Ureter (tissue), 1 donor: ENCODE measurements around the gene PAIP2B.

- PRO-cap, result no peak
Measured at GRCh38 chr2:69650246-69650843, 6.8 kb upstream of the AAK1 start.

DNA sequence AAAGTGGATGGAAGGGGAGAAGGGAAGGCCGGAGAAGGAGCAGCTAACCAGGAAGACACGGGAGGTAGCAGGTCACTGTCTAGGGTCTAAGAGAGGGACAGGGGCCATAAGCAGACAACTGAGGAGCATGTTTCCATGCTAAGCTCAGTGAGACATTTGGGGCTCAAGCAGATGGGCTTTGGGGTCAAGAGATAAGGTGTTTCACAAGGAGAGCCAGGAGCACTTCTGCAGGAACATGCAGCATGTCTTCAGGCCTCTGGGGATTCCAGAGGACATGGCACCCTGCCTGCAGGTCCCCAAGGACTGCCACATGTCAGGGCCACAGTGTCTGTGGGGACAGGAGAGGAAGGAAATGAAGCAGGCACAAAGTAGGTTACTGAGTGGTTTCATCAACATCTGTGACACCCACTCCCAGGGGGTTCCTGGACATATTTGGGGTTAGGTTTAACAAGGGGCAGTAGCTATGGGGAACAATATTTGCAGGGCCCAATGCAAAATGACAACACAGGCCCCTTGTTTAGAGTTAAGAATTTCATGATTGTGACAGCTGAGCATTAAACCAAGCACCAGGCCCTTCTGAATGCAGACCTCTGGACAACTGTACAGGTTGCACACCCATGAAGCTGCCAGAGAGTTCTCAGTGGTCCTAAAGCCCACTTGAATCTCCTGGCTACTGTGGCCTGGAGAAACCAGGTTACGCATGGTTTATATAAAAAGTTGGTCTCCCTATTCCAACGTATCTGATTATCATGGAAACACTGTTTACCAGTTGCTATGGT lies 48.4 kb upstream of the ANXA4 start:
- PRO-cap, result no peak

- PRO-cap, result no peak
Measured at GRCh38 chr2:69769983-69770788, 28.3 kb downstream of the ANXA4 start.

DNA sequence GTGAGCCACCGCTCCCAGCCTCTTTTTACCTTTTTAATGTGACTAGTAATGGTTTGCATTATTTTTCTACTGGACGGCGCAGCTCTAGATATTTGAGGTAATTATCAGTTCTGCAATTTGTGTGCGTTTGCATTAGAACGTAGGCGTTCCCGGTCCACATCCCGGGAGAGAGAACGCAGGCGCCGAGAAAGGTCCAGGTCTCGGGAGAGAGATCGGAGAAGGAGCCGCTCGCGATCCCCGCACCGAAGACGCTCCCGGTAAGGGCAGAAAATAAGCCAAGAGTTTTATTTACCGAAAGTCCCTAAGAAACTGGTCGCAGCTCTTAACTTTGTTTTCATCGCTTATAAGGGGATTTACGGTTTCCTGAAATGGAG lies 1.2 kb downstream of the SNRNP27 start:
- PRO-cap, result no peak

DNA sequence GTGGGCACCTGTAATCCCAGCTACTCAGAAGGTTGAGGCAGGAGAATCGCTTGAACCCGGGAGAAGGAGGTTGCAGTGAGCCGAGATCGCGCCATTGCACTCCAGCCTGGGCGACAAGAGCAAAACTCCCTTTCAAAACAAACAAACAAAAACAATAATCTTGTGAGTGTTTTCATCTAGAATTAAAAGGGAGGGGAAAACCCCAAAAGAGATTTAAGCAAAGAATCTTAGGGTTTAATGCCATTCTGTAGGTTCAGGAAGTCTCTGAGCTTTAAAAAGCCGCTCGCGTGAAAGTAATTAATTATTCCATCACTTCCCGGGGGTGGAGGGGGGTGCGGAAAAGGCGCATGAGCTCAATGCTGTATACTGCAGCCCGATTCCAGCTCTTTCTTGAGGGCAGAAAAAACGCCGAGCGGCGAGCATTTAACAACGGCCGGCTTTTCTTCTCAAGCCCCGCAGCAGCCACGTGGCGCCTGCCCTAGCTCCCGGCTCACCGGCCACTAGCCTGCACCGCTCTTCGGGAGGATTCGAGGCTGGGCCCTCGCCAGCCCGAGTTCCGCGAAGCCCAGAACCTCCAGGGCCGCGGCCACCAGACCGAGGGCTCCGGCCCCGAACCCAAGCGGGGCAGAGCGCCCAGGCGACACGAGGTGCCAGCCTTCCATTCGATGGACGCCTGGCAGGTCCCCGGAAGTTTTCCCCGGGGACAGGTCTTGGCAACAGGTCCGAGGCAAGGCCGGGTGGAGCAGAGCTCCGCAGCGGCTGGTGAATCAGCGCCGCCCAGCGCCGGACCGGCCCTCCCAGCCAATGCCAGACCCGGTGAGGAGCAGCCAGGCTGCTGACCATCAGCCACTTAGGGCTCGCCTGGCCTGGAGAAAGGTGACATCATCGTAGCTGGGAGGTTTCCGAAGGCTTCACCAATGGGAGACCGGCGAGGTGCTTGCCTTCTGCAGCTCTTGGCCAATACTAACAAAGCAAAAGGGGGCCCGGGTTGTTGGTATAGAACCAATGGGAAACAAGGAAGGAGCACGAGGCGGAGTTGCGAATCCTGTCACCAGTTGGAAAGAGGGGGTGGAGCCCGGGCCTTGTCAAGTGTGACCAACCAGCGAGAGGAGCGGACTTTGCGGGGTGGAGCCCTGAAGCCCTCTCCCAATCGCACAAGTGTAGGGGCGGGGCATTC lies 699 bp upstream of the MXD1 start:
- PRO-cap, result unidirectional peak, minus-strand start at position 806 of the sequence; bidirectional peak, plus-strand start outside the sequence, minus-strand start at position 1,109 of the sequence

DNA sequence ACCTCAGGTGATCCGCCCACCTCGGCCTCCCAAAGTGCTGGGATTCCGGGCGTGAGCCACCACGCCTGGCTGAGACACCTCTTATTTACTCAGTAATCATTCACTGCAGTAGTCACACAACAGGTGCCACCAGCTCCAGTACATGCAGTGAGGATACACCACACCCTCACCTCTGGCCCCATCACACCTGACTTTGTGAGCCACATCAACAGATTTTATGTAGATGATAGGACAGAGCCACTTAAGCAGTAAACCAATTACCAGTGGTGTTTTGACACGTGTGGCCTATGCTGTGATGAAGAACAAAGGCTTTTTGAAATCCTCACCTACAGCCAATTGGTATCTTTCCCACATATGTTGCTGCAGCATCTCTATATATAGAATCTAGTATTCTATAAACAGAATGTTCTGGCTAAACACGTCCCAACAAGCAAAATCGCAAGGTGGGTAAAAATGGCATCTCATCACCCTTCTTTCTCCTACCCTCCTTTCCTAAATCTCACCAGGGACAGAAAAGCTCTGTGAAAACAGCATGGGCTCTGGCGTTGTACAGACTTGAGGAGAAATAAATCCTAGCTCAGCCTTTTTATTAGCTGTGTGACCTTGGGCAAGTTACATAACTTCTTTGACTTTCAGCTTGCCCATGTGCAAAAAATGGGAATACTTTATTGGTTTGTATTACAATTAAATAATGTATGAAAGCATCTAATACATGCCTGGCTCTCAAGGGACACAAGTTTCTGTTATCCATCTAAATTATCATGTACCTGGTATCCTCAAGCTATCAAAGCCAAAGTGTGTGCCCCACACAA lies 42.4 kb upstream of the PCBP1 start:
- PRO-cap, result no peak

- PRO-cap, result bidirectional peak, plus-strand start at chr2:70087723, minus-strand start at chr2:70087623
Measured at GRCh38 chr2:70087543-70088568, 579 bp downstream of the PCBP1 start.

- PRO-cap, result no peak
Measured at GRCh38 chr2:70141020-70141157, 49.9 kb downstream of the C2orf42 start.

DNA sequence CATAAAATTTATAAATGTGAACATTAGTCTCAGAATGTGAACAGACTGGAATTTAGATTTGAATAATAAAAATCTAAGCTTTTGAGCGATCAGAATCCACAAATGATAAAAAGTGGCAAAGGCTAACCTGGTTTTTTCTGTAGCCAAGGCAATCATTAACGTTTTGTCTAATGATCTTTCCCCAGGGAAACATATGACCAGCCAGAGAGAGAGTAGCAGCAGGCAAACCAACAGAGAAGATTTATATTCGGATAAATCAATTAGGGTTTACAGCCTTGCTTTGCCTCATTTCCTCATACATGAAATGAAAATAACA lies 14.6 kb downstream of the TIA1 start:
- PRO-cap, result no peak

DNA sequence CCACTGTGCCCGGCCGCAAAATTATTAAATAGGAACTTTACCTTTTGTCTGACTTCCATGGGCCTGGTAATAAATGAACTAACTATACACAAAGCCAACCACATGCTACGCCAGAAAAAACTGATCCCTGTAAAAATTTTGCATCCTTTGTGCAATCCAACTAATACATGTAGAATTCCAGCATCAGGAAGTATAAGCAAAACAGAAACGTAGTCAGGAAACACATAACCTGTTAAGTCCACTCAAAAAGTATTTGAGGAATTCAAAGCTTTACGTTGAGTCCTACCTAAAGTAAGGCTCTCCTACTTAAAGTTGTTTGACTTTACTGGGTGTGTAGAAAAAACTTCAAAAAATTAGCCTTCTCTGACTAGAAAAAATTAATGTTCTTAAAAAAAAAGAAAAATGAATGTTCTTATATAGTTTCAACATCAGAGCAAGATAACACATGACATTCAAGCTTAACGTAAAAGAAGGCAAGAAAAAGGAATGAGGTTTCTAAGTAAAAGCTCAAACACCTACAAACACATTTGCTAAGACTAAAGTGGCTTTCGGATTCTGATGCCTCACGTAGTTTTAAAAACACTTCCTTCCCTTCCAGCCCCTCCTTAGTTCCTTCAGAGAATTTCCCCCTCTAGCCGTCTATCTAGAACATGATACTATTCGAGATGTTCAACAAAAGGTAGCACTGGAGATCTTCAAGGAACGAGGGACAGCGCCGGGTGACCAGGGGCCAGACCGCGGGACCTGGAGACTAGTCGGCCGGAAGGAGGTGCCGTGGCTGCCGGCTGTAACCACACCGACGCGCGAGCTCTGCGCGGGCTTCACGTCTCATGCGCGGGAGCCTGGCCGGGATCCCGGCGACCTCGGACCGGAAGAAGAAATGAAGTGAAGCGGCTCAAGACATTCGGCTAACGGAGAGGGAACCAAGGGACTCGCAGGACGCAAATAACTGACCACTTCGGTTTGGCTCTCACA lies 619 bp downstream of the SNRPG start:
- PRO-cap, result bidirectional peak, plus-strand start at position 849 of the sequence, minus-strand start at position 814 of the sequence

- PRO-cap, result no peak
Measured at GRCh38 chr2:70328770-70329582, 27.1 kb upstream of the FAM136A start.

DNA sequence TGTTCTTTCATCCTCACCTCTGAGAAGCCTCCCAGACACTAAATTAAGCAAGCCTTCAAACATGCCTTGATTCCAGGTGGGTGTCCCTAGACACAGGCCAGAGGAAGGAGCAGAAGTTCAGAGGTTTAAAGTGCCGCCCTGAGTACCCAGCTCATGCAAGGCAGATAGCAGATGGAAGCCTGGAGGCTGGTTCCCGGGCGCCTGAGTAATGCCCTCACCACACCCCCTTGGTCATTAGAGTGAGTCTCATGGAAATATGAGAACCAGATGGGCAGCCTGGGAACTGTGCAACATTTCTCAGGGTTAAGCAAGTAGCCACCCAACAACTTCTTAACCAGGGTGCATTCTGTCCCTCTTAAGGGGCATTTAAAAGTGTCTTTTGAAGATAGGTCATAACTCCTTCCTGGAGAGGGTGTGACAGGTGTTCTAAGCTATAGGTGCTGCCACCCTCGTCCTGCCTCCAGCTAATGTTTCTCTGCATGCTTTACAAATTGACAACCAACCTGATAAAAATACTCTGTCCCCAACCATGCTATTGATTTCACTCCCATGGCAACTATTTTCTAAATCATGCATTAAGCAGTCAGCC lies 44.0 kb downstream of the TGFA start:
- PRO-cap, result no peak

DNA sequence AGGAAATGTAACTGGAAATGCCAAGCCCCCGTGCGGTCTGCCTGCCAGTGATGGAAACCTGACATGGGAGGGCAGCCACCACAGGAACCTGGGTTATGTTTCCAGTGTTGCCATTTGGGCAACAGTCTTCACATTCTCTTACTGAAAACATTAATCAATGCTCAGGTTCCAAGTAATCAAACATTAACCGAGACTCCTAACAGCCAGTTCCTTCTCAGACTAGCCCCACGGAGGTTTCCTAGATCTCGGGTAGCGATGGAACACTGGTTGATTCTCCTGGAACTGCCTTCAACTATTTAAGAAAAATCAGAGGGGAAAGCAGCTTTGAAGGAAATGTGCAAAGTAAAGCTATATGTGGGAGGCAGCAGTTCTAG lies 2.4 kb downstream of the TGFA start:
- PRO-cap, result no peak

- PRO-cap, result no peak
Measured at GRCh38 chr2:70901808-70902422, 1.5 kb downstream of the VAX2 start.

DNA sequence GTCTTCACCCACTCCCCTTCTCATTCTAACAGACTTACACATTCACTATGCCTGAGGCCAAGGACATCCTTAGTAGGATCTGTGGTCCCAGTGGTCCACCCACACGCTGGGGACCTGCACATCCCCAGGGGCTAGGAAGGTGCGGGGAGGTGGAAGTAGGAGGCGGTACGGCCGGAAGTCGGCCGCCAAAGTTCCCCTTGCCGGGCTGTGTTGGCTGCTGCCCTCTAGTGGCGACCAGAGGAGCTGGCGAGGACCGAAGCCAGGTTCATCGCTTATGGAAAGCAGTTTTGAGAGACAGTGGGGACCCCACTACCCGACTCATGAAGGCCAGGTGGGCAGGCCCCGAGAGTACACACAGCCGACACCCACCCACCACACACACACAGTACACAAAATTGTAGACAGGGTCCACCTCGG lies 6.4 kb upstream of the TEX261 start:
- PRO-cap, result no peak

DNA sequence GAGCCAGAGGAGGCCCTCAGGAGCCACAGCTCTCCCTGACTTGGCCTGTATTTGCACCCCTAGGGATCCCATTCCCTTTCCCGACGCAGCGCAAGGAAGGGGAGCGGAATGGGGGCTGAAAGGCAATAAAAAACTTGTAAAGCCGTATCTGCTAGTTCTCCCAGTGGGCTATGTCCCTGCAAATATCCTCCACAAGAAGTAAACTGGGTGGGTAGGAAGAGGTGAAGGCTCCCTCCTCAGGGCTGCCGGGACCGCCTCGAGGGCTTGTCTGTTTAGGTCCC lies 723 bp upstream of the NAGK start:
- PRO-cap, result no peak

- PRO-cap, result bidirectional peak, plus-strand start at chr2:71157495, minus-strand start at chr2:71157237
Measured at GRCh38 chr2:71157131-71157720, 26.8 kb downstream of the MPHOSPH10 start.

DNA sequence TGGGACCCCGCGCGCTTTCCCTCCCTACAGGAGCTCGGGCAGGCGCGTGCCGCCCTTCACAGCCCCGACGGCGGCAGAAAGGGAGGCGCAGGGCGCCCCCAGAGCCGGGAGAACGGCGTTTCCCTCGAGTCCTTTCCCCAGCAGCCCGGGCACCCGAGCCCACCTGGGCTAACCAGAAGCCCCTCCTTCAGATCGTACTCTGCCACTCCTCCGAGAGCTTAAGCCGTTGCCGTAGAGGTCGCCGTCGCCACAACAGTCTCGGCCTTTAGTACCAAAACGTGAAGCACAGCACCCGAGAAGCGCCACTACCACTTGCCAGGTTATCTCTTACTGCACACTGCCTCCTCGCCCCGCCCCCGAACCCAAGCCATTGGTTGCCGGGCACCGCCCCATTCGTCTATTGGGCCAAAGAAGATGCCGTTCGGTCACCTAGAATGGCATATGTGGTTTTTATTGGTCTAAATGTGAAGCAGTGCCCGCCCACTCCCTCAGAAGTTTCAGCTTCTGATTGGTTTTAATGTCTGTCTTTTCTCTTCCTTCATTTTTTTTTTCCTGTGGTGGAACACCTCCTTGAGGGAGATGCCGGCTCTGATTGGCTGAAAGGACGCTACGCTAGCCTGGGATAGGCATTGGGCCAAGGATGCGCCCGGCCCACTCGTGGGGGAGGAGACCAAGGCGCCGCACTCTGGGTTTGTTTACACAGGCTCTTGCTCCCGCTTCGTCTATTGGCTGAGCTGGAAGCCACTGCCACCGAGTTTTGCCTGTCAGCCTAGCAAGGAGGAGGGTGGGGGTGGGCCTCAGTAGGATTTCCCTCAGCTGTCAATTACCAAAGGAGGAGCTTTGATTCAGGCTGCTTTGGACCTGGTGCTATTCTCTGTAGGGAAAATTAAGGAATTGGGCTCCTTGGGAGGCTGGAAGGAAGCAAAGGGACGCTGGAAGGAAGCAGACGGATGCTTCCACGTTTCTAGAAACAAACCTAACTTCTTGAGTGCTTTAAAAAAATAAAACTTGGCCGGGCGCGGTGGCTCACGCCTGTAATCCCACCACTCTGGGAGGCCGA lies at the start of gene PAIP2B:
Gene PAIP2B, minus strand, starts transcription at position 339 of the 1,060 bp plus-strand sequence.
- PRO-cap, result bidirectional peak, plus-strand start at position 658 of the sequence, minus-strand start at position 319 of the sequence

DNA sequence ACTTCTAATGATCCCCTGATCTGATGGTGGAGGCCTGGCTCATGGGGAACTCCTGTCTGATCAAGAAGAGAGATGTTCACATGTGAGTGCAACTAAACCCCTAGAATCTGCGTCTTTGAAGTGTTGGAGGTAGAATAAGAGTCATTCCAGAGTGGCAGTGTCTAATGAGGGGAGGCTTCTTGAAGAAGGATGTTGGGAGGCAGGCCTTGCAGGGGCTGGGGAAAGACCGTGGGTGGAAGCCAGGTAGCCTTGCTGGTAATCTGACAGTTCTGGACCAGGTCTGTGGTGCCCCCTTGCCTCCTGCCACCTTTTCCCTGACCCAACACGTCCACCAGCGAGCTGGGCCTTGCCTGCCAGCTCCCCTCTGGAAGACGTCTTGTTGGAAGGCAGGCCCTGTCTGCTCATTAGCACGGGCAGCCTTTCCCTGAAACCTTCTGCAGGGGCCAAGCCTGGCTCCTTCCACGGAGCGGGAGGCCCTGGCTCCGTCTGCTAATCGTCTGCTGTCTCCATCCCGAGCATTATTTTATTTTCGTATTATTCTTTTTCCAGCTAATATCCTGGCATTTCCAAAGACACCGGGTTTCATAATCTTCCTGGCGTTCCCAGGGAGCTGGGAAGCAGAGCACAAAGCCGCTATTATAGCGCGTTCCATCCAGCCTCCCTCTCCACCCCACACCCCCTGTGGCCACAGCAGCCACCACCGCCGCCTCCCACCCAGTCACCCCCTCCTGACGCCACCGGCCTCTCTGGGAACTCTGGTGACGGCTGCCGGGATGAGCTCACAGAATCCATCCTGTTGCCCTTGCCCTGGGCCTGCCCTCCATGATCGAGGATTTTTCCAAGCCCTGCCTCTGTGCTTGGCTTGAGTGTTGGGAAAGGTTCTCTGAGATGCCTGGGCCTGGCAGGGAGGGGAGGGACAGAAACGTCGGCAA lies 112.2 kb downstream of the DYSF start:
- PRO-cap, result no peak

DNA sequence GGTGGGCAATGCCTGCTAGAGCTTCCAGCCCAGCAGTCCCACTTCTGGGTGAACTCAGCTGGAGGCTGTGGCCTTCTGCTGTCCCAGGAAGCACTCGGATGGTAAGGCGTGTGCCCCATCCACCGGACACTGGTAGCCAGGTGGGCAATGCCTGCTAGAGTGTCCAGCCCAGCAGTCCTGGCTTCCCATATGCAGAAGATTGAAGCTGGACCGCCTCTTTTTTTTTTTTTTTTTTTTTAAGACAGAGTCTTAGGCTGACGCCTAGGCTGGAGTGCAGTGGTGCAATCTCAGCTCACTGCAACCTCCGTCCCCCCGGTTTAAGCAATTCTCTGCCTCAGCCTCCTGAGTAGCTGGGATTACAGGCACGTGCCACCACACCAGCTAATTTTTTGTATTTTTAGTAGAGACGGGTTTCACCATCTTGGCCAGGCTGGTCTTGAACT lies 86.2 kb upstream of the CYP26B1 start:
- PRO-cap, result no peak